ENCODE measurements around a stretch of chr11.

- PRO-cap, 2 experiments: no peak in any of the 2 experiments
Observed at GRCh38 chr11:12249428-12250128, 127.8 kb upstream of the PARVA start.

GRCh38 chr11:12253570-12254432 is 123.6 kb upstream of the PARVA start:
- PRO-cap, 2 experiments: no peak in any of the 2 experiments

GRCh38 chr11:12258133-12258919 is 119.0 kb upstream of the PARVA start:
- PRO-cap, 2 experiments: no peak in any of the 2 experiments

GRCh38 chr11:12767024-12767345 is 92.8 kb downstream of the TEAD1 start:
- PRO-cap, 2 experiments: no peak in any of the 2 experiments

GRCh38 chr11:12806144-12806771 is 132.0 kb downstream of the TEAD1 start:
- PRO-cap, 2 experiments: no peak in any of the 2 experiments

DNA sequence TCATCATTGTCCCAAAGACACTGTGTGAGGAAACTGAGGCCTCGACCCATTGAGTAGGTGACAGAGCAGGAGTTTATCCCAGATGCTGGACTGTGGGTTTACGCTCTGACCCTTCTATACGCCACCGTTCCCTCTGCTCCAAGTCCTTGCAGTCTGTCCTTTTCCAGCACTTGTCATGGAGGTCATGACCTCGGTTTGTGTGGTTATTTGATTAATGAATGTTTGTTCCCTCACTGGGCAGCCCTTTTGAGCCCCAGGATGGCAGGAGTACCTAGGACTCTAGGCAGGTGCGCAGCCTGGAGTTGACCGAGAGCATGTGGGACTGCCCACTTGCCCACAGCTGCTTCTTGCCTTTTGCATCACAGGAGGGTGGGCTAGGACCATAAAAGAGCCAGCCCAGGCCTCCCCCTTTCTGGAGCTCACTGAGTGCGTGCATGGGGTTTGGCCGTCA is 37.9 kb downstream of the BMAL1 start:
- PRO-cap, 2 experiments: no peak in any of the 2 experiments

DNA sequence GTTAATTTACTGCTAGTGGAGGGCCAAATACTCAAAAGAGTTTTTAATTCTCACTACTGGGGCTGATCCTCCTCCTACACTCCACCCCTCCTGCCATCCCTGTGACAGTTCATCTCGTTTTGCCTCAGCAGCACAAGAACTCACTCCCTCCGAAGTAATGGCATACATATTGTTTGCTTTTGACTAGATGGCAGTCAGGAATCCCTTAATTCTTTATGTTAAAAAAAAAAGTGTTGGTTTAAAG is 1.1 kb downstream of the FAR1 start:
- PRO-cap, 2 experiments: no peak in any of the 2 experiments

DNA sequence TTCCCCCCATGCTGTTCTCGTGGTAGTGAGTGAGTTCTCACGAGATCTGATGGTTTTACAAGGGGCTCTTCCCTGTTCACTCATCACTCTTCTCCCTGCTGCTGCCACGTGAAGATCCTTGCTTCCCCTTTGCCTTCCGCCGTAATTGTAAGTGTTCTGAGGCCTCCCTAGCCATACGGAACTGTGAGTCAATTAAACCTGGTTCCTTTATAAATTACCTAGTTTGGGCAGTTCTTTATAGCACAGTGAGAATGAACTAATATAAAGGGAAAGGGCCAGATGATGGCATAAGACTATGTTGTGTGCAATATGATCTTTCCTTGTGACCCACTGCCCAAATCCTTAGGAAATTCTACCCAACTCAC is 118.9 kb downstream of the FAR1 start:
- PRO-cap, 2 experiments: no peak in any of the 2 experiments

GRCh38 chr11:14191227-14192023 is 167.6 kb downstream of the RRAS2 start:
- PRO-cap, 2 experiments: no peak in any of the 2 experiments

DNA sequence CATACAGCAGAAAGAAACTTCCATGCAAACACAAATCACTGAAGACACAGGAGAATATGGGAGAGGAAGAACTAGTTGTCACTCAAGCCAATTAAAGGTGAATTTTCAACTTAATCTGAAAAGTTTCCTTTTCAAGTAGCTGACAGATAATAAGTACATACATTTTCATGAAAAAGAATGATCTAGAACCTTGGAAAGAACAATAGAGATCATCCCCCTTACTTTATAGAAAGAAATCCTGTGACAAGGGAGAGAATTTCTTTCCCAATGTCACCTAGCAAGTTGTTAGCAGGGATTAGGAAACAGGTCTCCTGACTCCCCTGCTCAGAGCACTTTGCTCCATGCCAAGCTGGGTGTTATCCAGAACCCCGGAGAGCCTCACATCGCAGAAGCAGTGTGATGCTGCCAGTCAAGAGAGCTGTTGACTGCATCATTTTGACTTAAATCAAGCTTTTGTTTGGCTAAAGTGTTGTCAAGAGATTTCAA is 3.5 kb upstream of the RRAS2 start:
- PRO-cap, 2 experiments: no peak in any of the 2 experiments

DNA sequence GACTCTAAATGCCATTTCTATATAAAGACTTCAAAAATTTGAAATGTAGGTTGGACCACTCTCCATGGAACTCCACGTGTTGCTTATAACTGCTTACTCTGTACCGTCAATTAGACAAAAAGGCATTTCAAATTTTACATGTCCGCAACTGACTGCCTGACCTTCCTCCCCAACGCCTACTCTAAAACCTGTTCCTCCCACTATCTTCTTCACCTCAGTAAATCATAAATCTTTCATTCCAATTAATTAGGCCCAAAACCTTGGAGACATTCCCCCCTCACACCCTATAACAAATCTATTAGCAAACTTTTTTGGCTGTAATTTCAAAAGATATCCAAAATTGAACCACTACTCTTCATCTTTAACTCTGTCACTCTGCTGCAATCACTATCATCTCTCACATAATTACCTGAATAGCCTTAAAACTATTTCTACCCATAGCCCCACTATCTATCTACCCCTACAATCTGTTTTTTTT is 9.5 kb upstream of the COPB1 start:
- PRO-cap, 2 experiments: no peak in any of the 2 experiments

DNA sequence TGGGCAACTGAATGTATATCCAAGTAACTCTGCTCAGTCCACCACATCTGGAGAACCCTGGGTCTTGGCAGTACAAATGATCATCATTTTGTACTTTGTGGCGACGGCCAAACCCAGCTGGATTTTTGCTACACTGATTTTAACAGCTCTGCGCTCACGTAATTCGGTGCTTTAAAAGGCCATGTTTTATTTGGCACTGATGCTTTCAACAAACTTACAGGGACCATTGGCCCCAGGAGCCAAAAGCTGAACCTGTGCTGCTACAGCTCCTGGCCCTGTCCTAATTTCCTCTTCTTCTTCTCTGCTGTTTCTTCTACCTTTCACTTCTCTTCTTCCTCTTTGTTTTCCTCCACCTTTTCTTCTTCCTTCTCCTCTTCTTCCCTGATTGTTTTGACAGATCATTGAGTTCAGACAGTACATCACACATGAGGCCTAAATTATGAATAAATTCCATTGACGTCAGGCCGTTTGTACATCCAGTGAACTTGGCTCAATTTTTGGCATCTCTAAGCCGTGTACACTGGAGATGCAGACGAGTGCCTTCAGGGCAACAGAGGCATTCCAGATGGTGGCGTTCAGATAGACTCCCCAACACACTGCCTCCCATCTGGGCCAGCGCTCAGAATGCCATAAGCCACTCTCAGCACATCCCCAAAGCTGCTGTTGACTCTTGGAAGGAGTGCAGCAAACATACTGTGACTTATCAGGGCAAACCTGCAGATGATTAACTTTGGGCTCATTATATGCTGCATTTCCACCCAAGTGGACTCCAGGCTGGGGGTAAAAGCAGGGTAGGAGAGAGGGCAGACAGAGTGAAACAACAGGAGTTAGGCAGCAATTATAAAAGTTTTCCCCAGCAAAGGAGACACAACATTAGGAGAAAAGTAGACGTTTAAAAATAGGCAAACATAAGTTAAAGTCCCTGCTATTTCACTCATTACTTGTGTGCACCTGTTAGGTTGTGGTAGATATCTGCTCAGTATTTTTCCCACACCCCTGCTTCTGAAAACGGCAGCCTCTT is 60.4 kb upstream of the PDE3B start:
- PRO-cap, 2 experiments: no peak in any of the 2 experiments

- PRO-cap, 2 experiments: no peak in any of the 2 experiments
Observed at GRCh38 chr11:14852563-14852957, 39.5 kb downstream of the CYP2R1 start.

GRCh38 chr11:14867315-14867961 is 24.6 kb downstream of the CYP2R1 start:
- PRO-cap, 2 experiments: no peak in any of the 2 experiments

DNA sequence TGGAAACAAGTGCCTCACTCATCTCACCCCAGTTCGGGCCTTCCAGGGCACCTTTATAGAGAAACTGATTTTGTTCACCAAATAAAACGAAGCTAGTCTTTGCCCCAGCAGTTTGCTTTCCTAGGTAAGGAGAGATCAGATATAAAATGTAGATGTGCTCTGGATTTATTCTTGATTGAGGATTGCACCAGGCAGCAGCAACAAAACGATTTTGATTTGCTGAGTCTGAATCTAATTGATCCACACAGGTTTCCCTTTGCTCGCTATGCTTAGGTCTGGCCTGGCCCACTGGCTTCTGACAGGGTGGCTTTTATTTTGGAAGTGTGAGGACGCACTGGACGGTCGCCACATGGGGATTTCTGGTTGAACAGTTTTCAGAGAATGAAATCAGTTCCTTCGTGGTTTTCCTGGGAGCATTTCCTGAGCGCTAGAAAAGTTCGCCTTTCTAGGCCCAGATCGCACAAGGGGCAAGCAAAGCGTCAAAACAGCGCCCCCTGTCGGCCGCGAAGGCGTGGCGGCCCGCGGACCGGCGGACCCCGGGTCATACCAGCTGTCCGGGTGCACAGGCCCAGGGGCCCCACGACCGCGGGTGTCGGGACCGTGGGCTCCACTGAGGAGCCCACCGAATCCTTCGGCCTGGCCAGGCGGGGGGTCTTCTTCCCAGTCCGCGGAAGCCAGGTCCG is 12.6 kb upstream of the CYP2R1 start:
- PRO-cap, 2 experiments: no peak in any of the 2 experiments

DNA sequence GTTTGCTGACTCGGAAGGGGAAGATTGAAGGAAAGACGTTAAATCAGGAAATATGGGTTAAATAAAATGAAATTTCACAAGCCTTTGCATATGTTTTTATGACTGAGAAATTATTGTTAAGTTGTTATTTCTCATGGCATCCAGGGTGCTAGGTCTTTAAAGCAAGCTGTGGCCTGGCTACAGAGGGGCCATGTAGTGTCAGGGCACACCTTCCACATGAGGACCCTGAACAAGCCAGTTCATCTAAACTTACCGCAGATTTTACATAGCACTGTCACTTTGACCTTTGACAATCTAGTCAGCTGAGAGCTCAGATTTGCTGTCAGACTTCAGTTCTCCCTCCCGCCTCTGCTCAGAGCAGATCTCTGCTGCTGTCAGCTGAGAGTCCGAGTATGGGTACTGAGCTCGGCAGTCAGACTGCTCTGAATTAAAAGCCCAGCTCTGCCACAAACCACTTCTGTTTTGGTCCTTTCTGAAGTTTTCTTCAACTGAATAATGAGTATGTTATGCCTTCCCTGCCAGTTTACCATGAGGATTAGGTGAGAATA is 507.1 kb downstream of the SOX6 start:
- PRO-cap, 2 experiments: no peak in any of the 2 experiments

DNA sequence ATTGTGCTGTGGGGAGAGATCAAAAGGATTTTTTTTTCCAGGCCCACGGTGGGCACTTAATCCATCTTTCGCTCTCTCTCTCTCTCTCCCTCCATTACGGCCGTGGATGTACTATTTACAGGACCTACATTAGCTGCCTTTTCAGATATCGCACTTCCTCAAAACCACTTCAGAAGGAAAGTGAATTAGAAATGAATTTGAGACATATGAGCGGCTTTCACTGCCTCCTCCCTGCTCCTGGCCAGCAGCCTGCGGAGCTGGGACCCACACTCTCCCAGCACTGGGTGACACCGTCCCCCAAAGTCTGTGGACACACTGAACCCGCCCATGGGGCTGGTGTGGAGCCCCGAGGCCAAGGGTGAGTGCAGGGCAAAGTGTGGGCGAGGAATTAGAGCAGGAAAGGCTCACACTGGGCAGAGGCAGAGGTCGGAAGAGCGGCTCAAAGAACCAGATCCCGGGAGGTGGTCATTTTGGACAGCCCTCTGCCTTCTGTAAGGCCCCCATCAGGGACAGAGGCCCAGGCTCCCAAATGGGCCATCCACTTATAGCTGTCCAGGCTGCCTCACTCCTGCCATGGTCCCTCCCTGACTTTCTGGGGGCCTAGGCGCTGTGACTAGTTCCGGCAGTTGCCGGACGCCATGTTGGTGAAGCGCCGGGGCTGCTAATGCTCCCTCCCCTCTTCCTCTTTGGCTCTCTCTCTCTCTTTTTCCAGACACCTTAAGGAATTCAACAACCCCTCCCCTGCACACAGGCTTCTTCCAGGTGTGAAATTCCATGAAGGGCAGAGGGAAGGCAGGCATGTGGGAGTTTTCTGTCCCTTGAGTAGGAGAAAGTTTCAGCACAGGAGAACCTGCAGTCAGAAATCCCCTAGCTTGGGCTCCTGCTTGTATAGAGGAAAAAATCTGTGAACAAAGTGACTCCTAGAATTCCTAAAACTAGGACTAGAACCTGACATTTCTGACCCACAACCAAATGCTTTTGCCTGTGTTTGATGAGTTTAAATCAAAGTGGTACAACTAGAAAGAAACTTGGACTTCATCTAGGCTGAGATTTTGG is 445.7 kb downstream of the SOX6 start:
- PRO-cap, 2 experiments: no peak in any of the 2 experiments

DNA sequence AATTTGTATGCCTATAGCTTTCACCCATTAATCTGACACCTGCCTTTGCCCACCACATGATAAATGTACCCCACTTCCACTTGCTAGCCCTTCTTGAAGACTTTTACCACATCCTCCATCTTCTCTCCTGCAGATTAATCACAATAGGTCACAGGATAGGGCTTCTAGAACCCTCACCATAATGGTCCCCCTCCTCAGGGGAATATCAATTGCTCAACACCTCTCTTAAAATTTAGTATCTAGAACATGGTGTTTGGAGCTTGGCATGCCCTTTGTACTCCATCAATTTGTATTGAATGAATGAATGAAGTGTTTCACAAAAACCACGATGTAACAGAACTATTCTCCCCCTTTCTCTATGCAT is 126.4 kb downstream of the C11orf58 start:
- PRO-cap, 2 experiments: no peak in any of the 2 experiments

- PRO-cap, 2 experiments: no peak in any of the 2 experiments
Observed at GRCh38 chr11:16967262-16967658, 47.0 kb downstream of the PLEKHA7 start.

DNA sequence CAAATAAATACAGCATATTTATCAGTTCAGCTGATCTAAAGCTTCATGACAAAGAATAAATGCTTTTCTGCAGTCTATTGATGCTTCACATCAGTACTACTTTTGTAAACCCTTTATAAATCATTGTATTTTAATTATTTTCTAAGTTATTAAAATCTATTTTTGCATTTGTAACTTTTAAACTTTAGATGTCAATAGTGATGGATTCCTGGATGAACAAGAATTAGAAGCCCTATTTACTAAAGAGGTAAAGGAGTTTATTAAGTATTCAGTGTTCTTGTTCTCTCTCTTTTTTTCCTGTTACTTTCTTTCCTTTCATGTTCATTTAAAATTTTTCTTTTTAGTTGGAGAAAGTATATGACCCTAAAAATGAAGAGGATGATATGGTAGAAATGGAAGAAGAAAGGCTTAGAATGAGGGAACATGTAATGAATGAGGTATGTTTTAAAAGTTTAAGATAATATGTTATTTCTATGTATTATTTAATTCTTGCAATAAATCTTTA is 35.2 kb downstream of the NUCB2 start:
- PRO-cap, 2 experiments: no peak in any of the 2 experiments